Thyroid gland (tissue), 7 donors: ENCODE results near the genes KCNQ5, DDX43, CGAS, MTO1 and COL12A1.

DNA sequence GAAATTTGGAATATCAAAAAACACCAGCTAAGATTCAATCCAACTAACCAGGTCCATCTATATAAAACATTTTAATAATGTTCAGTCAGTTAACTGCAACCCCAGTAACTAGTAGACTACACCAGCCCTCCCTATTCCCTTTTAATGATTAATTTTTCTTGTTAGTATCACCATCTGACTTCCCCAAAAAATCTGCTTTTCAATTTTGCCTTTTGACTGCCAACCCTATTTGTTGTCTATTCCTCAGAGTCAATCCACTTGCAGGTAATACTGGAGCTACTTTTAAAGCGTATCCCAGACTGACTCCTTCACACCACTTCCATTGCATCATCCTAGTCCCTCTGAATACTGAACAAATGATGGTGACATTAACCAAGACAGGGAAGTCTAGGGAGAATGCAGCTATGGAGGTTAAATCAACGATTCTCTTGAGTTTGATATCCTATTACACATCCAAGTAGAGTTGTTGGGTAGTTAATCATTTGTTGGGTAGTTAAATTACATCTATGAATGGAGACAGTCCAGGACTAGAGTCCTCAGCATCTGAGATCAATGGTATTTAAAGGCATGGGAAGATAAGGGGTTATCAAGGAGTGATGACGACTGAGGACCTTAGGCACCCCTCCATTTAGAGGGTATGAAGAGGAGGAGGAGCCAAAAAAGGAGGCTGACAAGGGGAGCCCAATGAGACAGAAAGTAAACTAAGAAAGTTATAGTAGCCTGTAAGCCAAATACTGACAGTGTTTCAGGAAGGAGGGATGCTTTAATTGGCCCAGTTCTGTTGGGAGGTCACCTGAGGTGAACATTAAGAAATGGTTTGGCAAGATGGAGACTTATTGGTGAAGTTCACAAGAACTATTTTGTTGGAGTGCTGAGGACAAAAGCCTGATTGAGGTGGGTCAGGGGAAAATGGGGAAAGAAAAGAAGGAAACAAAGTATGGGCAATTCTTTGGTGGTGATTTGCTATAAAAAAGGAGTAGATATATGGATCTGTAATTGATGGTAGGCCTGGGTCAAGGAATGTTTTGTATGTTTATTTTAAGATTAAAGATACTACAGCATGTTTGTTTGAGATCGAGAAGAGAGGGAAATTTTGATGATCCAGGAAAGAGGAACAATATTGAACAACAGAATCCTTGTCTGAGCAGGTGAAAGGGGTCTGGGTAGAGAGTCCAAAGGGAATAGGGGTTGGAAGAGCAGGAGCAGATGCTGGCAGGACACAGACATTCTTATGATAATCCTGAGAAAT is 2.3 kb downstream of the OGFRL1 start:
- PRO-cap, 2 experiments = no peak in any of the 2 experiments
- RAMPAGE, long total RNA, 5 experiments = no peak in any of the 5 experiments

- PRO-cap, 2 experiments = no peak in any of the 2 experiments
- RAMPAGE, long total RNA, 5 experiments = no peak in any of the 5 experiments
Observed at GRCh38 chr6:71306757-71307508, 18.3 kb downstream of the OGFRL1 start.

DNA sequence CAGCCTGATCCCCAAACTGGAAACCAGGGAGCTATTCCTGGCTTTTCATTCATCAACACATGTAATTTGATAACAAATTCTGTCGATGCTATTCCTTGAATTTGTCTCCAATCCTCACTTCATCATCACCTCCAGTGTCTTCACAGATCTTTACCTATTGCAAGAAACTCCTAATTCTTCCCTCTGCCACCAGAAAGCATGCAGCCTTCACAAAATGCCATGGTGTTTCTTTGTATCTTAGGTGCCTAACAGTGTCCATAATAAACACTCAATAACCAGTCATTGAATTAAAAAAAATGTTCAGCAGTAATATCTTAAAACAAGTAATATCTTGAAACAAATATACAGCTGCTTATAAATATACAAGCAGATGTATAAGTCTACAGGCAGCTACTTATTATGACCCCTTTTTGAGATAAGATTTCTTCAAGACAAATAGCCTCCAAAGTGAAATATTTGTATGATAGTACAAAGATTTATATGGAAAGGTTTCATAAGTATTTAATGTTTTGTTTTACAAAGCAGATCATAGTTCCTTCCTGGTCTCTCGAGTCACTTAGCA is 23.8 kb downstream of the OGFRL1 start:
- PRO-cap, 2 experiments = no peak in any of the 2 experiments
- RAMPAGE, long total RNA, 5 experiments = no peak in any of the 5 experiments

DNA sequence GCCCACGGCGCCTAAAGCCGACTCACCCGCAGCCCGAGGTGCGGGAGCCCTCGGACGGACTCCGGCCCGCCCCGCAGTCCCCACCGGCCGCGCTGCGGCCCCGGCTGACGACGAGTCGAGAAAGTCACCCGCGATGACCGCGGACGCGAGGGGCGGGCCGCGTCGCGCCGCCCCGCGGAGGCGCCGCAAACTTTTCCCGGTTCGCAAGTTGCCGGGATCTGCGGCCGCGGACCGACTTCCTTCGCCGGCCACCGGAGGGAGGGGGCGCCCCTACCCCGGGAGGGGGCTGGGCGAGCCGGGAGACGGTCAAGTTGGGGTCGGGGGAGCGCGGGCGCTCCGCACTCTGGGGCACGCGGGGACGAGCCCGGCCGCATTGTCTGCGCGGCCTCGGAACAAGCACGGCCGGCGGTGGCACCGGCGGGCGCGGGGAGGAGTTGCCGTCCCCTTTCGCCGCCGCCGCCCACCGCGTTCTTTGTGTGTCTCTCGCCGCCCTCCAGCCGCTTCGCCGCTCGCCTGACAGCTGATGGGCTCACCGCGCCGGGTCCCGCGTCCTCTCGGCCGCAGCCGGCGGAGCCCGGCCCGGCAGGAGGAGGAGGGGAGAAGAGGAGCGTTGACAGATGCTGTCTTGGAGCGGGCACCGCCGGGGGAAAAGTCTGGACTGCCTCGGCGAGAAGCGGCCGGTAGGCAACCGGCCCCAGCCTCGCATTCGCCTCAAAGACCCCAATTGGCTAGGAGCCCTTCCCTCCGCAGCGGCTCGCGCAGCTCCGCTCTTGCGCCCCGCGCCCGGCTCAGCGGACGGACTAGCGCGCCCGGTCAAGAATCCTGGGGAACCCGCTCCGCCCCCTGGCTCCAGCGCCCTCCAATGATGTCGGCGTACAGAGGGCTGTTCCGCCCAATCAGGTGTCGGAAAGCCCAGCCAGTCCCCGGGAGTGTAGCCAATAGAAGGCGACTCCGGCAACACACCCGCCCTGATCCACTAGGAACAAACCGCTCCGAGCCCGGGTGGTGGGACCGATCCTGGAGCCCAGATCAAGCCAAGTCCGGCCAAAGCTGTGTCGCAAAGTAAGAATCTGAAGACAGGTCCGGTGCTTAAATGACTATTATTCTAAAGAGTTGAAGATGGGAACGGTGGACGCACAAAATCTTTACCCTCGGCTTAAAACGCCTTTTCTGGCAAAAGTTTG is 131.8 kb downstream of the OGFRL1 start:
- PRO-cap, 2 experiments = peak in 2 of 2 experiments; most common plus-strand start position 206 of the sequence (in 2); most common minus-strand start position 109 of the sequence (in 2)
- RAMPAGE, long total RNA, 5 experiments = start-site peak on the minus strand in 1 of 5 experiments, centred at positions 121 to 795 of the sequence, 69 to 339 reads per replicate

- PRO-cap, 2 experiments = no peak in any of the 2 experiments
- RAMPAGE, long total RNA, 5 experiments = no peak in any of the 5 experiments
Observed at GRCh38 chr6:71495827-71496319, 207.3 kb downstream of the OGFRL1 start.

DNA sequence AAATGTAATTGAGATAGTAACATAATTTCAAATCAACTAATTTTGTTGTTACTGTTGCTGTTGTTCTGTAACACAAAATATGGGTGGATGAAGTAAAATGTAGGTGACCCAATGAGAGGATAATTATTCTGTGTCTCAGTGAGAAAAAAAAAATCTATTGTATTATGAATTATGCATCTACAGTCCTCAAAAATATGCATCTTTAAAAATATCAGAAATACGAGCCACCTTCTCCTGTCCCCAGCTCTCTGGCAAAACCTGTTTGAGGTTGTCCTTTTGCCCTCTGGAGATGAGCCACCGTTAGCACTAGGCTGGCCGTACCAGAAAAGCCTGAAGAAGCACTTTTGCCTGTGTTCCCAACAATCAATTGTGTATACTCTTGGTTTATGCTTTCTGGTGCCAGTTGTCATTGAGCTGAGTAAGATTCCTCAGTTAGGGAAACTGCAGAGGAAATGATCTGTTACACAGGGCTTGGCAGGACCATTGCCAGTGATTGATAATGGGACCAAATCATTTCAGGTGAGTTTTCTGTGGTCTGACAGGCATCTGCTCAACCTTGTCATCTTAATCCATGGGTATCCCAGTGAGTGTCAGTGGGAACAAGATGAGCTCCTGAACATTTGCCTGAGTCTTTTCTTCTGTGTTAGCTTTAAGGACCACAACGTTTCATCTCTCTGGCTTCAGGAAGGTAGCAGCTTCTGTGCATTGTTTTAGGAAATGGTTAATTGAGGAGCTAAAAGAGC is 329.9 kb downstream of the RIMS1 start:
- PRO-cap, 2 experiments = no peak in any of the 2 experiments
- RAMPAGE, long total RNA, 5 experiments = no peak in any of the 5 experiments

DNA sequence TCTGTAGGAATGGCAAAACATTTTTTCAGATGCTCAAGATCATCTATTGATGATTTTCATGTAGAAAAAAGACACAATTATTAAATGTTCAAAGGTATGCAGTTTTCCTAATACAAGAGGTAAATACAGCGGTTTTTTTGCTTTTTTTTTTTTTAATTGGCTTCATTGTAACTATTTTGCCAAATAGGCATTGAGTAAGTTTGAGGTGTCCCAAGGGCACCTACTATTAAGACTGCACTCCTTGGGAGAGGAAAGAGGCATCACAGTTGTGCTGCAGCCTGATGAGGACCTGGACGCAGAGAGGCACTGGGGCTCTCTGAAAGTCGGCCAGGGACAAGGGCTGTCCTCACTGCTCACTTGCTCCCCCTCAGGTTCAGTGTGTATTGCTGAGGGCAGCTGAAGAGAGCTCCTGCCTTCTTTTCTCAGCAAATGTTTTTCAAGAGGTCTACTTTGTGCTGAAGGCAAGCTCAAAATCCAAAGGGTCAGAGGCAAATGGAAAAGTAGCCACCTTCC is 331.7 kb downstream of the RIMS1 start:
- PRO-cap, 2 experiments = no peak in any of the 2 experiments
- RAMPAGE, long total RNA, 5 experiments = no peak in any of the 5 experiments

- PRO-cap, 2 experiments = peak in 2 of 2 experiments; most common plus-strand start chr6:72621445 (in 2); most common minus-strand start chr6:72621452 (in 2)
- RAMPAGE, long total RNA, 5 experiments = start-site peak on the plus strand in 1 of 5 experiments, at chr6:72621325-72621676 at its widest, 12 reads per replicate
Observed at GRCh38 chr6:72620969-72621949, 605 bp upstream of the KCNQ5 start.

GRCh38 chr6:72621950-72622722 is at the start of gene KCNQ5:
Gene KCNQ5, plus strand, starts transcription at chr6:72622064.
- PRO-cap, 2 experiments = peak in 2 of 2 experiments; most common plus-strand start chr6:72622064 (in 2); most common minus-strand start chr6:72622073 (in 1)
- RAMPAGE, long total RNA, 5 experiments = start-site peak on the plus strand in 1 of 5 experiments, at chr6:72622270-72622437 at its widest, 8 reads per replicate

- PRO-cap, 2 experiments = no peak in any of the 2 experiments
- RAMPAGE, long total RNA, 5 experiments = no peak in any of the 5 experiments
Observed at GRCh38 chr6:72732227-72733319, 110.7 kb downstream of the KCNQ5 start.

GRCh38 chr6:73373046-73373409 is 3.3 kb upstream of the OOEP start:
- PRO-cap, 2 experiments = no peak in any of the 2 experiments
- RAMPAGE, long total RNA, 5 experiments = start-site peak on the minus strand in 2 of 5 experiments, at chr6:73373309-73373318 at its widest, 7 to 24 reads per replicate

DNA sequence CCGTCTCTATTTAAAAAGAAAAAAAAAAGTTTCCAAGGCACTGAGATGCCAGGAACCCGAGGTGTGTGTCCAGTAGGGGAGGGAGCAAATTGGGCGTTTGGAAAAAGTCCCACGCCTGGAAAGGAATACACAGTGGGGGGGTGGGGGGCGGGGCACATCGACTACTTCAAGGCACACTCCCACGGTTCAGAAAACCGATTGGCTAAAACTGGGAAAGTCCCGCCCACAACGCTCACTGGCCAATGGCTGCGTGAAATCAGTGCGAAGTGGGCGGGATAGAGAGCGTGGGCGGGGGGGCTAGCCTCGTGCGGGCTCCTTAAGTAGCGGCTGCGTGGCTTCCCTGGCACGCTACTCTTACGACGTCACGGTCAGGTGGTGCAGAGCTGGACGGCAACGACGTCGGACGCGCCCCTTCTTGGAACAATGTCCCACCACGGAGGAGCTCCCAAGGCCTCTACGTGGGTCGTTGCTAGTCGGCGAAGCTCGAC is at the start of gene DDX43:
DDX43 (plus strand) TSS at position 346 of the 488 bp plus-strand sequence.
- PRO-cap, 2 experiments = peak in 2 of 2 experiments; most common plus-strand start position 371 of the sequence (in 2)
- RAMPAGE, long total RNA, 5 experiments = start-site peak on the plus strand in 1 of 5 experiments, centred at position 404 of the sequence, 27 reads per replicate

DNA sequence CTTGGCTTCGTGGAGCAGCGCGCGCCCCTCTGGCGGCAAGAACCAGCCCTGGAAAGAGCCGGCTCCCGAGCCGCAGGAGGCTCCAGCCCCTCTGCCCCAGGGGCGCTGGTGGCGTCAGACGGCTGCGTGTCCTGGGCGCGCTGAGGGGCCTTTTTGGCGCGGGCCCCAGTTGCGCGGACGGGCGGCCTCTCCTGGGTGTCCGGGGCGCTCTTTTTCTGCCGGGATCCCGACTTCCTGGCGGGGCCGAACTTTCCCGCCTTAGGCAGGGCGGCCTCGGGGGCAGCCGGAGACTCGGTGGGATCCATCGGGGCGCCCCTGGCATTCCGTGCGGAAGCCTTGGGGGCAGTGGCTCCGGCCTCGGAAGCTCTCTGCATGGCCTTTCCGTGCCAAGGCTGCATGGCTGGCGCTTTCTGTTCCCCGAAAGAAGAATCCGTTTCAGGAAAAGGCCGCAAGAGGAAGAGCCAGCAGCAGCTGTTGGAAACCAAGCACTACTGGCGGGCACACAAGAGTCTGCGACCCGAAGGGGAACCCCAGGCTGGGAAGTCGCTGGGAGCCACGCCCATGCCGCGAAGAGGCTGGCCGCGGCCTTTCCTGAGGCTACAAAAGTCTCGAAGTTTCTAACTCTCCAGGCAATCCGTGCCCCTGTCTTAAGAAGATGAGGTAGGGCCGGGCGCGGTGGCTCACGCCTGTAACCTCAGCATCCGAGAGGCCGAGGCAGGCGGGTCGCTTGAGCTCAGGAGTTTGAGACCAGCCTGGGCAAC is at the start of gene CGAS:
CGAS (minus strand) TSS at position 514 of the 761 bp plus-strand sequence.
- PRO-cap, 2 experiments = peak in 2 of 2 experiments; most common plus-strand start position 117 of the sequence (in 1); most common minus-strand start position 493 of the sequence (in 2)
- RAMPAGE, long total RNA, 5 experiments = start-site peak on the minus strand in 2 of 5 experiments, centred at positions 109 to 511 of the sequence, 6 to 18 reads per replicate

DNA sequence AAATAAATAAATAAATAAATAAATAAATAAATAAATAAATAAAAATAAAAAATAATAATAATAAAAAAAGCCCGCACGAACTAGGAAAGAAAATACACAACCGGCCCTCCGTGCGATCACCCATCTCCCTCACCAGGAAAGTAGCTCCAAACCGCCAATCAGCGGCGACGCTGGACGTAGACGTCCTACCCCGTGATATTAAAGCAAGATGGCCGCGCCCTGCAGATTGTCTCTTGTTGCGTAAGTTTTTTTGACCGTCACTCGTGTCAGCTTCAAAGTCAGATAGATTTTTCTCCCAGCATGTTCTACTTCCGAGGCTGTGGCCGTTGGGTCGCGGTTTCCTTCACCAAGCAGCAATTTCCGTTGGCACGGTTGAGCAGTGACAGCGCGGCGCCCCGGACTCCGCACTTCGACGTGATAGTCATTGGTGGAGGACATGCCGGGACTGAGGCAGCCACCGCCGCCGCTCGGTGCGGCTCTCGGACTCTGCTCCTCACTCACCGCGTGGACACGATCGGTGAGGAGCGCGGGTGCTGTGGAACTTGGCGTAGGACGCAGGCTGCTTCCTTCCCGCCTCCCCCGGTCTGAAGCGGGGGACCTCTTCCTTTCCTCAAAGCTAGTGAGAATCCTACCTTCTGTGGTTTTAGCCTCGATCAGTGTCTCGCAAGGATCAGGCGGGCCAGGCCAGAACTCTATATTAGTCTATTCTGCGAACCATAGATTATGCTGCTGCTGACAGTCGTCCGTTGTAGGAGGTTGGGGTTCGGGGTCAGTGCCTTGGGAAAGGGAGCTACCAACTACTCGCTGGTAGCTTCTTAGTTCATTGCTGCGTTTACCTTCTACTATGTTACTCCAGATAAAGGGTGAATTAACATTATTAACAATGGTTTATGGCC is at the start of gene MTO1:
MTO1 (plus strand) TSS at position 183 of the 896 bp plus-strand sequence.
- PRO-cap, 2 experiments = peak in 2 of 2 experiments; most common plus-strand start position 191 of the sequence (in 2); most common minus-strand start position 131 of the sequence (in 2)
- RAMPAGE, long total RNA, 5 experiments = start-site peak on the plus strand in 3 of 5 experiments, centred at positions 208 to 252 of the sequence, 23 to 163 reads per replicate

DNA sequence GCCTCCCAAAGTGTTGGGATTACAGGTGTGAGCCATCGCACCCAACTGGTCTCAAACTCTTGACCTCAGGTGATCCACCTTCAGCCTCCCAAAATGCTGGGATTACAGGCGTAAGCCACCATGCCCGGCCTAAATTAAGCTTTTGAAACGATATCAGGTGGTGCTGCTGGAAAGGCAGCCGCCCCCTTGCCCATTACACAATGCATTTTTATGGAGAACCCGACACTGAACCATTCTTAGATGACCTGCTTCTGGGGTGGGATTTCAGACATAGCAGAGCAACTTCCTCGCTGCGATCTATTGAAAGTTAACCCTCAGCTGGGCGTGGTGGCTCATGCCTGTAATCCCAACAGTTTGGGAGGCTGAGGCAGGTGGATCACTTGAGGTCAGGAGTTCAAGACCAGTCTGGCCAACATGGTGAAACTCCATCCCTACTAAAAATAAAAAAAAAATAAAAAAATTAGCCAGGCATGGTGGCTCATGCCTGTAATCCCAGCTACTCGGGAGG is 14.3 kb downstream of the MTO1 start:
- PRO-cap, 2 experiments = no peak in any of the 2 experiments
- RAMPAGE, long total RNA, 5 experiments = no peak in any of the 5 experiments

GRCh38 chr6:73509843-73510379 is 10.9 kb downstream of the EEF1A1 start:
- PRO-cap, 2 experiments = no peak in any of the 2 experiments
- RAMPAGE, long total RNA, 5 experiments = no peak in any of the 5 experiments

DNA sequence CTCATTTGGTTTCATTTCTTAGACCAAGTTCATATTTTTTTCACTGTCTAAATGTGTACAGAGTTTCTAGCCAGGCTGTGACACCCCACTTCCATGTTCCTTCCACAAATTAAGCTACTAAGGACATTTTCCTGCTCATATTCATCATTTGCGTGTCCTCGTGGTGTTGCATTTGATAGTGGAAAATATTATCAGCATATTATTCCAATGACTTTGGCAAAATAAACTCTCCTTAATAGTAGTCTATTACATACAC is 599.3 kb downstream of the COL12A1 start:
- PRO-cap, 2 experiments = no peak in any of the 2 experiments
- RAMPAGE, long total RNA, 5 experiments = no peak in any of the 5 experiments

DNA sequence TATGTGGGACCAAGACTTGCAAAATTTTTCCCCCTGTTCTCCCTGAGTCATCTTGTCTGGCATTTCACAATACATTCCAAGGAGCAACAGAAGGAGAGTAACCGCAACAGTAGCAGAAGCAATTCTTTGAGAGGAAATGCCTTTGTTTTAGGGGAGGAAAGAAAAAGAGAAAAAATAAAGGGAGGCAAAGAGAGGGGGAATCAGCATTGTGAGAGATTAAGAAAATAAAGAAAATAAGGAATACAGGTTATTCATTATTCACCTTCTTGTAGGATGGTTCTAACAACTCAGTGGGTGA is 599.0 kb downstream of the COL12A1 start:
- PRO-cap, 2 experiments = no peak in any of the 2 experiments
- RAMPAGE, long total RNA, 5 experiments = no peak in any of the 5 experiments

DNA sequence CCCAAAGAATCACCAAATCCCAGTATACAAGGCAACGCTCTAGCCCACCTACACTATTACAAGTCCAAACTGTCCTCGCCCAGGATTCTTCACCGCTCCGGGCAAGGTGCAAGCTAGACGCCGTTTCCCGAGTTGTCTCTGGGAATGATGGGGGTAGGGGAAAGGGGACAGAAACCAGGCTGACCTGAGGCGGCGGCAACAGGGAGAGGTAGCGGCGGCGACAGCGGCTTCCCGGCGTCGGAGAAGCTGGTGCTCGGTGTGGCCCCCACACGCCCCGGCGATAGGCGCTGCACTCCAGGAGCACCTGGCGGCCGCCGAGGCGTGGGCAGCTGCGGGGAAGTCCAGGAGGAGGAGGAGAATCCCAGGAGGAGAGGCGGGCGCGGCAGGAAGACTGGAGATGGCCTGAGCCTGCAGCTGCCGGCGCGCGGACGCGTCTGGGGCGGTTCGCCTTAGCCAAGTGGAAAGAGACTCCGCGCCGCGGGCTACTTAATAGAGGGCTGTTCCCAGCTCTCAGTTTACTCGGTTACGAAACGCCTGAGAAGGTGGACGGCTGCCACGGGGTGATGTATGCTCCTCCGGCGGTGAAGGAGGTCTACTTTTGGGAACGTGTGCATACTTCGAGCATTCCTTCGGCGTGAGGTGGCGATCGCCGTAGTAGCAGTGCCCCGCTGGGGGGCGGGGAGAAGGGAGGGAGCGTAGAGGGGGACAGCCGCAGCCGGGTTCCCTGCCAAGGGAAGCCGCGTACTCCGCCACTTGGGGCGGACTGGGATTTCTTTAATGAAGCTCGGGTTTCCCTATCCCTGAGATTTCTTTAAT is at the start of gene COL12A1:
COL12A1 (minus strand) TSS at position 461 of the 816 bp plus-strand sequence.
- PRO-cap, 2 experiments = peak in 2 of 2 experiments; most common plus-strand start position 681 of the sequence (in 2); most common minus-strand start position 459 of the sequence (in 2)
- RAMPAGE, long total RNA, 5 experiments = start-site peak on the minus strand in 3 of 5 experiments, centred at positions 365 to 457 of the sequence, 22 to 163 reads per replicate

DNA sequence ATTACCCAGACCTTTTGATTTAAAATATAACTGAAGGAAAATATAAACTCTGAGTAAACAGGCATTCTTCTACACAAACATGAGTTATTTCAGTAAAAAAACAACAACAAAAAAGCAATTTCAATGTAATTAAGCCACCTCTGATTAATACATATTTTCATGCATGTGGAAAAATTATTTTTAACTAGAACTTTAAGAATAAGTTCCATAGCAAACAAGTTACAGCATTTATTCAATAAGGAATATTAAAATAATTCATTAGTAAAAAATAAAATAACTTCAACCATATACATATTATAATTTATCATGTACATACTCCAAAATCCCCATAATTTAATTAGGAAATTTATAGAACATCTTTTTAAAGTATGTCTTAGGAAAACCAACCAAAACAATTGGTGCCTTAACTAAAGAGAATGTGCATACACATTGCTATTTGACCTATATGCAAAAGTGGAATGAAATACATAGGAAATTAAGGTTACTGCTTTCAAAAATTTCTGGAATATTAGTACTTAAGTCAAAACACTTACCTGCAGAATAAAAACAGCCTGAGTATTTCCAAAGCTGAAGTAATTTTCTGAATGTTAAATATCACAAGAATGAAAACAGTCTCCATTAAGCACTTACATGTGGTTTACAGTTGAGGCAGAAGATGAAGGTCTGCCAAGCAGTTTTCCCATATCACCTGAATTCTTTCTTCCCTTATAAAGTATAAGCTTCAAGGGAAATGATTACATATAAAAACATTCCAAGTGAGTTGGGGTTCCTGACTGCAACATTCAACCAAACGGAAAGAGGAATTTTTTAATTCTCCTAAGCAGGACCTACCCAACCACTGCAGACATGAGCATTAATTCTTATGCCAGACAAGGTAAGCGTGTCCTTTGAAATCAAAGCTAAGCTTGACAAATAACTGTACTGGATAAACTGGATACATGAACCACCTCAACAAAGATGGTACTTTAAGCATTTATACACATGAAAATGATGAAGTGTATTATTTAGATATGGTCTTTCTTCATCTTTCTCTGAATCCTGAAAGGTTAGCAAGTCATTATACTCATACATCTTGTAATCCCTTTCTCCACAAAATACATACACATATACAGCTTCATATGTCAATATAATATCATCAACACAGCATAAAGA is 11.4 kb upstream of the COX7A2 start:
- PRO-cap, 2 experiments = no peak in any of the 2 experiments
- RAMPAGE, long total RNA, 5 experiments = no peak in any of the 5 experiments